ENCODE measurements around the genes AMPD3 and ZBED5.

DNA sequence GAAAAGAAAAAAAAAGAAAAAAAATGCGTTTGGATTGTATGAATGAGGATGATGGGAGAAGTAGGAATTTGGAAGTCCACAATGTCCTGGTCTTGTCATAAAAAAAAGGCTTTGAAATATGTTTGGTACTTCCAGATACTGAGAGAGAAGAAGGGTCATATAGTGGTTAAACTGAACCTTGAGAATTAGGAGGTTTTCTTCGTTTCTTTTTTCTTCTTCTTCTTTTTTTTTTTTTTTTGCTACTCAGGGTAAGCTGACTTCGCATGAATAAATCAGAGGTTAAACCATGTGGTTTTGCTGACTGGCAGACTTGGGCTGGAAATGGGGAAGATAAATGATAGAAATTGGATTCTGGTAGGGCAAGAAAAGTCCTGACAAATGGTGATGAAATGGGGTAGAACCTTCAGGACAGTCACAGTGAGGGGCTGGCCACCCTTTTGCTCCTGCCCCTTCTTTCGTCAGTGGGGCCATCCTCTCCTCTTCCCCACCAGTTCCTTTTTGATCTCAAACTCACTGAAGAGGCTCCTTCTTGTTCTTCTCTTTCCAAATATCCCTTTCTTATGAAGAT lies 1.7 kb upstream of the SWAP70 start:
- RRBS, result no CpG with 5 or more reads among the region's 4 CpGs

GRCh38 chr11:9689643-9690017 lies 25.8 kb downstream of the SWAP70 start:
- RRBS, result no CpG with 5 or more reads among the region's 3 CpGs

DNA sequence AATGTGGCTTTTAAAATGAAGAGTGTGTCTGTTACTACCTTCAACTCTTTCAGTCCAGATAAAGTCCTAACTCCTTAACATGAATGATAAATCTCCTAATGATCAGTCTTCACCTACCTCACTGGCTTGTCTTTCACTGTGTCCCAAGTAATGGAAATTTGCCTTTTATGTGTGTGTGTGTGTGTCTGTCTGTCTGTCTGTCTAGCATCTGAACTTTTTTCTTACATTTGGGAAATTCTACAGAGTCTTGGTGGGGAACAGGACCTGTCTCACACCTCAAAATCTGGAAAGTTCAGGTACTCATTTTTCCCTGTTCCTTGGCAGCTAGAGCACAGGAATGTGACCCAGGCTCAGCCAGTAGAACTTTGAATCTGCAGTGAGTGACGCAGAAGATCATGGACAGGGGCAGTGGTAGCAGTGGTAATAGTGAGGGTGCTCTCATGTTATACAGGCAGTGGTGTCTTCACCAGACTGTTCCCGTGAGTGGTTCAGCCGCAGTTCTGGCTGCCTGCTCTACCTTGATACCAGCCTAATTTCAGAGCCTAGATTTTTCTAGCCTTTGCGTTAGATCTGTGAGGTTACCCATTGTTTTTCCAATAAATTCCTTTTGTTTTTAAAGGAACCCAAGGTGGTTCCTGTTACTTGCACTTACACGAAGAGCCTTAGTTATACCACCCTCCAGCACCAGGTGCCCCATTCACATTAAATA lies 47.5 kb downstream of the SWAP70 start:
- RRBS, result no CpG with 5 or more reads among the region's 5 CpGs

- RRBS, result no CpG with 5 or more reads among the region's 13 CpGs
Observed at GRCh38 chr11:9740028-9741050, 76.5 kb downstream of the SWAP70 start.

DNA sequence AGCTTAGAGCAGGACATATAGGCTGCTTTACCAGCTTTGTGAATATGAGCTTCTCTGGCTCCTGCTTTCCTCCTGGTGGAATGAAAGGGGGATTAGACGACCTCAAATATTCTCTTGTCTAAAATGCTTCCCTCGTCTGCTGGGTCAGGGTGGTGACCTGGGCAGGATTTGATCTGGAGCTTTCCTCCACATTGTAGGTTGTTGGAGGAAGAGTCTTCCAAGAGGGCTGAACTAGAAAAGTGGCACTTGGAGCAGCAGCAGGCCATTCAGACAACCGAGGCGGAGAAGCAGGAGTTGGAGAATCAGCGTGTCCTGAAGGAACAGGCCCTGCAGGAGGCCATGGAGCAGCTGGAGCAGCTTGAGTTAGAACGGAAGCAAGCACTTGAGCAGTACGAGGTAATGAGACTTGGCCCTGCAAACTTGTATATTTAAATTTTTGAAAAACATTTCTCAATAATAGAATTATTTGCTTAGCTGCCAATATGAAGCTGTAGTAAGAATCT lies 83.8 kb downstream of the SWAP70 start:
- RRBS, result no CpG with 5 or more reads among the region's 7 CpGs

- RRBS, result no CpG with 5 or more reads among the region's 2 CpGs
Observed at GRCh38 chr11:9954442-9954682, 290.5 kb downstream of the SWAP70 start.

DNA sequence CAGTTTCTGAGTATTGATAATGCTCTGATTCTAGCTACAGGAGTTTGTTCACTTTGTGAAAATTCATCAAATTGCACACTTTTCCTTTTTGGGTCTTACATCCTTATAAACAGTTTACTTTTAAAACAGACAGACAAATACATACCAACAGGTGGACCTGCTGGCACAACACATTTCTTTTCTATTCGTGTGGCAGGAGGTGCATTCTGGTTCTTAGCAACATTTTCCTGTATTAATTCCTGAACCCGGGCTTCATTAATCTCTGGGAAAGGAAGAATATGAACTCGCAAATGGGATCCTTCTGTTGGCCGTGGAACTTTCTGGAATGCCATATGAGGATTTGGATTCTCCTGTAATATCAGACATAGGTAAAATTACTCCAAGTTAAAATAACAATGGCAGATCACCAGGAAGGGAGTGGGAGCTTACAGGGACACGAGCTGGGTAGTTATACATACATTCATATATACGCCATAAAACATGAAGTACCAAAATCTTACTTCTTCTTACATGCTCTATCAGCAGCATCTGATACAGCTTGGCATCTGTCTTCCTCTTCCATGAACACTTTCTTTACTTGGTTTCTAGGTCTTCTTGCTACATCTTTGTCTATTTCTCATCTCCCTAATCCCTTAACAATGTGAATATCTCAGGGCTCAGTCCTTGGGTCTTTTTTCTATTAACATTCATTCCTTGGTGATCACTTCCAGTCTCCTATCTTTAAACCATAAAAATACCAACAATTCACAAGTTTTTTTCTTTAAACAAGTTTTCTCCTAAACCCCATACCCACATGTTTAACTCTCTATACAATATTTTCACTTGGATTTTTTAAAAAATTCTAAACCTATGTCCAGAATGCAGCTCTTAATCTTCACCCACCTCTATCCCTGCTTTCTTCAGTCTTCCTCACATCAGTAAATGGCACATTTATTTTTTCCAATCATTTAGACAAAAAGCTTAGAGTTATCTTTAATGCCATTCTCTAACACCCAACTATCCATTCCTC lies 304.6 kb downstream of the SWAP70 start:
- RRBS, result no CpG with 5 or more reads among the region's 6 CpGs

GRCh38 chr11:10302312-10303104 lies 2.4 kb upstream of the ADM start:
- RRBS, result no CpG with 5 or more reads among the region's 37 CpGs

DNA sequence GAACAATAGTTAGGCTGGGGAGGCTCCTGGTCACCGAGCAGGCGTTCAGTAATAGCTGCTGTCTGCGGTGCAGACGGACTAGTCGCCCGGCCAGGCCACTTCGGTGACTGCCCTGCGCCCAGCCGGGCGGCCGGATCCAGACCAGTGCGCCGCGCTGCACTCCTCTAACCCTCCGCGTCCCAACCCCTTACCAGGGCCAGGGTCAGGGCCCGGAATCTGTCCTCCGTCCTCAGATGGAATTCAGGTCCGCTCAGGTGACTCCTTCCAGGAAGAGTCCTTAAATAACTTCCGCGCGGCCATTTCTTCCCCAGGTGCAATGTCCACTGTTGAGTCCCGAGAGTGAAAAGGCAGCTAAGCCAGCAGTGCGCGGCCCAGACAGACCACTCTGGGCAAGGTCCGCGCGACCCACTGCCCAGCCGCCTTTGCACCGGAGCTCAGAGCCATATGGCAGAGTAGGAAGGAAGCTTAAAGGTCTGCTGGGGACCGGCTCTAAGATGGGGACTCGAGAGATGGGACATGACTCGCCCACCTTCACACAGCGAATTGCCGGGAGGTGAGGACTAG lies 1.7 kb upstream of the ADM start:
- RRBS, result 5% methylated on average over 11 of the region's 35 CpGs

GRCh38 chr11:10326274-10326805 lies 21.5 kb downstream of the ADM start:
- RRBS, result no CpG with 5 or more reads among the region's 2 CpGs

DNA sequence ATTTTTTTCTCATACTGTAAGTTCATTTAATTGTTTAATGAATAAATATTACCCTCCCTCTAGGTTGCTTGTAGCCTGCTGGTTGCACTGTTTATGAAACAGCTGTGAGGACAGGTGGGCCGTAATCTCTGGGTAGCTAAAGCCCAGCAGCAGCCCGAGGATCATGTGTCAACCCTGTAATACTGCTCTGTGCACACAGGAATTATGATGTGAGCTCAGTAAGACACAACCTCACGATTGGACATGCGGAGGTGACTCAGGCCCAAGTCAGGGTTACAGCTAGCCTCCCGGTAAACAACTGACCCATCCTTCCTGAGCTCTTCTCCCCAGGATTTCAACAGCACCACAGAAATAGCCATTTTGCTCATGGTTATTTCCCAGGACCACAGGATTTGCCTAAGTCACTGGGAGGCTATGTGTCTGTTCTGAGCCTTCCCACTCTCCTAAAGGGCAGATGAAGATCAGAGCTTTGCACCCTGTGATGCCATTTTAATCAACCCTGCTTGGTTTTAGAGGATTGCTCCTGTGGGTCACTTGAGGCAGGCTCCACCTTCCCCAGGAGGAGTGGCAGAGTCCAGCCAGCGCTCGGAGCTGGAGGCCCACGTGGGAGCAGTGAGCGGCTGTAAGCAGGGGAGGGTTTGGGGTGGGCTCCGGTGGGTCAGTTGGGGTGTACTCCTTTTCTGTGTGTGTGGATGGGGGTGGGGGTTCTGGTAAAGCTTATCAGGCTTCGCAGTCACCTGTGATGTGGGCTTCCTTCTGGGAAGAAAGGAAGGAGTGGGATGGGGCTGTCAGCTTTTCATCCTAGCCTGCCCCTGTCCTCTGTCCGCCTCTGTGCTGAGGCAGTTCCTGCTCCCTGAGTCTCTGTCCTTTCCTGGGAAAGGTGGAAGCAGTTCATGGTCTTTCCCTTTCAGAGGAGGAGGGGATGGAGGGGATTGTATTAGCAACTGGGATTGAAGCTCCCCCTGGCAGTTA lies at the start of gene AMPD3:
AMPD3 (plus strand) TSS at position 438 of the 972 bp plus-strand sequence.
- RRBS, result no CpG with 5 or more reads among the region's 12 CpGs

GRCh38 chr11:10509844-10510568 lies 31.0 kb downstream of the RNF141 start:
- RRBS, result no CpG with 5 or more reads among the region's 15 CpGs

DNA sequence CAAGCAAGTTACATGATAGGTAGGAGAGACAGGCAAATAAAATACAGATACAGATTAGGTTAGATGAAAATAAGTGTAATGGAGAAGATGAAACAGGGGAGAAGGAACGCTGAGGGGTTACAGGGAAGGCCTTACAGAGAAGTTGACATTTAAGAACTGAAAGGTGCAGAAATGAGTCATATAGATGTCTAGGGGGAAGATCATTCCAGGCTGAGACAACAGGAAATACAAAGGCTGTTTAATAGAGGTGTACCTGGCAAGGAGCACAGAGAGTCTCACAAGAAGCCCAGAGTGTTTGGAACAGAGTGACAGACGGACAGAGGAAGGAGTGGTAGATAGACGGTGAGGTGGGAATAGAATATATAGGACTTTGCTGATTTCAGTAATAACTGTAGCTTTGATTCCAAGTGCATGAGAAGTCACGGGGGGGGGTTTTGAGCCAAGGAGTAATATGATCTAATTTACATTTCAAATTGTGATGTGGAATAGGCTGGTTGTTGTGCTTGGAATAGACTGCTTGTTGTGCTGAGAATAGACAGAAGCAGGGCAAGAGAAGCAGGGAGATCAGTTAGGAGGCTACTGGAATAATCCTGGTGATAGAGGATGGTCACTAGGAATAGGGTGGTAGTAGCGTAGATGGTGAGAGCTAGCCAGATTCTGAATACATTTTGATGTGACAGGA lies 13.6 kb downstream of the RNF141 start:
- RRBS, result no CpG with 5 or more reads among the region's 5 CpGs

GRCh38 chr11:10558813-10559518 lies 9.5 kb downstream of the LYVE1 start:
- RRBS, result no CpG with 5 or more reads among the region's 5 CpGs

DNA sequence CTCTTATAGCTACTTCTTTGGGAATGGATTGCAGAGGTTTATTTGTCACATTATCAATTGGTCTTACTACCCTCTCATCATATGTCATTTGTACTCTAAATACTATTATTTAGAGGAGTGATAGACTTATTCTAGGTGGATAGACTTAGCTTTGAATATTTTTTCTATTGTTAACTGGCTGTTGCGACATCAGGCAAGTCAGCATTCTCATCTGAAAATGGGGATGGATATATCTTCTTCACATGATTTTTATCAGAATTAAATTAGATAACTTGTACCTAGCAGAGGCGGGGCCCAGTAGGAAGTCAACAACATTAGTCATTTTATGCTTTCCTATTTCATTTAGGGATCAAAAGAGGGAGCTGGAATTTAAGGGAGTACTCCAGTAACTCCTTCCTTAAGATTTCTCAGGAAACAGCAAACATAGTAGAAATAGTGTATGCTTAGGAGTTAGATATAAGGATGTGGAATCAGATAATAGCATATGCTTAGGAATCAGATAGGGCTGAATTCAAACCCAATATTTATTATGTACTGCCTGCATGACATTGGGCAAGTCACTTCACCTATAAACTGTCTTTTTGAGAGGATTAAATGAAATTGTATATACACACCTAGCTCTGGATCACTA lies 1.8 kb downstream of the LYVE1 start:
- RRBS, result no CpG with 5 or more reads among the region's 2 CpGs

- RRBS, result no CpG with 5 or more reads among the region's 13 CpGs
Observed at GRCh38 chr11:10657971-10658485, 35.5 kb downstream of the IRAG1 start.

GRCh38 chr11:10772317-10772738 lies 21.3 kb downstream of the CTR9 start:
- RRBS, result no CpG with 5 or more reads among the region's 4 CpGs

- RRBS, result no CpG with 5 or more reads among the region's 5 CpGs
Observed at GRCh38 chr11:10772898-10773336, 21.9 kb downstream of the CTR9 start.

DNA sequence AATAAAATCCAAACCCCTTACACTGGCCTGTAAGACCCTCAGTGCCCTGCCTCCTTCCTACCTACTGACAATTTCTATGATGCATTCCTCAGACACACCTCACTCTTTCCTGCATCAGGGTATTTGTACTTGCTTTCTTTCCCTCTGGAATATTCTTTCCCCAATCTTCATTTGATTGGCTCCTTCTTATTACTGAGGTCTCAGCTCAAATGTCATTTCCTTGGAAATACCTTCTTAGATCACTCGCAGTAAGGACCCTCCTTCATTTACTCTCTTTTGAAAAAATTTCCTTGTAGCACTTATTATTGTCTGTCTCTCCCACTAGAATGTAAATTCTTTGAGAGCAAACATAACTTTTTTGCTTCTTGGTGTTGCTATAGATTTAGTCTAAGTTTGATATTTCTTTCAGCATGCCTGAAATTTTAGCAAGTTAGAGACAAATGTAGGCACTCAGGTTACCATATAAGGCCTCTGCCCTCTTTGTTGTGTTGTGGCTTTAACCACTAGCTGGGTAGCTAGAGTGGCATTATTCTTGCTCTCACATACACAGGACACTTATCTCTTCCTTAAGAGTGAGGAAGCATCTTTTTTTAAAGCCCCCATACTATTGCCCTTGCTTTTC lies 11.4 kb downstream of the ZBED5 start:
- RRBS, result no CpG with 5 or more reads among the region's 1 CpG

DNA sequence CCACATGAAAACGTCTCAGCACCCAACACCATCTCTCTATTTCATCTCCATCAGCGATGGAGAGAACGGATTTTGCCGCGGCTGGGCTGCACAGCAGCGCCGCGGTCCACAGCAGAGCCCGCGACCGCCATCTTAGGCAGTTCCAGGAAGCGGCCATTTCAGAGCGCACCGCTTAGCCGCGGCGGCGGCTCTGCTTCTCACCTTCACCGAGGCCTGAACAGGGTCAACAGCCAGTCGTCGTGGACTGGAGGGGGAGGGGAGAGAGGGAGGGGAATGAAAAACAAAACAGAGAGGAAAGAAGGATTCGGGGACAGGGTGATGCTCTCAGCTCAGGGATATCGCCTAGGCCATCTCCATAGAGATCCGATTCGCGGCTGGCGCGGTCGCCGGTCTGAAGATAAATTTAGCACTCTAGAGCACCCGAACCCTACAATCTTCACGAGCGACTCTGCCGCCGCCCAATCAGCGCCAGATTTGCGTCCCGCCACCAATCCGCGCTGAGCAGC lies at the start of gene ZBED5:
ZBED5 (minus strand) TSS at position 393 of the 506 bp plus-strand sequence.
- RRBS, result no CpG with 5 or more reads among the region's 40 CpGs